B cell (primary cell): ENCODE data around the genes ADISSP and MAVS.

DNA sequence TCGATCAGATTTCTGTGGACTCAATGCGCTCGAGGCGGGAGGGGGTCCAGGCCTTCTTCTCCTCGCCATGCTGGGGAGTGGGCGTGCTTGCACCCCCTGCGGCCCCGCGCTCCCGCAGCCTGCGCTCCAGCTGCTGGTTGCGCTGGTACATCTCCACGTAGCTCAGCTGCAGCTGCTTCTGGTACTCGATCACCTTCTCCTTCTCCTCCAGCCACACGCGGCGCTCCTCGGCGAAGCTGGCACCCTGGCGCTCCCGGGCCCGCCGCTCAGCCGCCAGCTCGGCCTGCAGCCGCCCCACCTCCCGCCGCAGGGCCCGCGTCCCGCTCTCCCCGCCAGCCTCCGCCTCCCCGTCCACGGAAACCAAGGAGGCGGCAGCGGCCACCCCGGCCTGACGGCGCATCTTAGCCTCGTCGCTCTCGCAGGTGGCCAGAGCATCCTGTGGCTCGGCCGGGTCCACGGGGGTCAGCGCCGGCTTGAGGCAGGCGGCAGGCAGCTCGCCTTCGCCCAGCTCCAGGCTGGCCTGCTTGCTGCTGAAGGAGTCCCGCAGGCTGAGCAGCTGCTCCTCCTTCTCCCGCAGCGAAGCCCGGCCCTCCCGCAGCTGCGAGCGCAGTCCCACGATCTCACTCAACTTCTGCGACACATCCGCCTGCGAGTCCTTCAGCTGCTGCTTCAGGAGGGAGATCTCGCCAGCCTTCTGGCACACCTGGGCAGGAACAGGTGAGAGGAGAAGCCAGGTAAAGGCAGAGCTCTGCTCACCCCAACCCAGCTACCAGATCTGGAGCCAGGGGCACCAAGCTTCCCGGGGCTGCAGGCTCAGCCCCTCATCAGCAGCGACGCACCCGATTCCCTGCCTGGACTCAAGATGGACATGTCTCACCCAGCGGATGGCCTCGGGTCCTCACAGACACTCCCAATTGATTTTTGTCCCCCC is 5.0 kb upstream of the FASTKD5 start:
- PRO-cap = no peak
- CAGE, long polyA plus RNA = no peak

DNA sequence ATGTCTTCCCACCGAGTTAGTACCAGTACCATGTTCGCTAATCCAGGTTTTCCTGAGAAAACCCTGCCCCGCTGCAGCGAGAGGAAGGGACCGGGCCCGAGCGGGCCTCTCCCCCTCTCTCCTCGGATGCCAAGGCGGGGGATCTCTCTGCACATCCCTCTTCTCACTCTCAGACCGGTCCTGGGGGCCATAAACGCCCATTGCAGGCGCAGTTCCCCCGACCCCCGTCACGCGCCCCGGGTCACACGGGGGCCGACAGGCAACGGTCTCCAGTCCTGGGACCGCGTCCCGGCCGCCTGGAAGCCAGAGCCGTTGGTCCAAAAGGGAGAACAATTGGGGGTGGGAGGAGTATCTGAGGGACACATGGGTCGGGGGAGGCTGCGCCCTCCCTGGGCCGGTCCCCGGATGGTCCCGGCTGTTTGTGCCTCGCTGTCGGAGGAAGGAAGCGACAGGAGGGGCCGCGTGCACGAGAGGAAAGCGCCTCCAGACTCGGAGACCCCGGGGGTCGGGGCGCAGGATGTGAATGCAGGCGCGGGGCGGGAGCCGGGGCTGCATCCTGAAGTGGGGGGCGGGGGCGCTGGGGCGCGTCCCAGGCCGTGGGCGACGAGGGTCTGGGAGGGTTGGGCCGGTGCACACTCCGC is 1.0 kb downstream of the SLC4A11 start:
- PRO-cap = no peak
- CAGE, long polyA plus RNA = no peak

DNA sequence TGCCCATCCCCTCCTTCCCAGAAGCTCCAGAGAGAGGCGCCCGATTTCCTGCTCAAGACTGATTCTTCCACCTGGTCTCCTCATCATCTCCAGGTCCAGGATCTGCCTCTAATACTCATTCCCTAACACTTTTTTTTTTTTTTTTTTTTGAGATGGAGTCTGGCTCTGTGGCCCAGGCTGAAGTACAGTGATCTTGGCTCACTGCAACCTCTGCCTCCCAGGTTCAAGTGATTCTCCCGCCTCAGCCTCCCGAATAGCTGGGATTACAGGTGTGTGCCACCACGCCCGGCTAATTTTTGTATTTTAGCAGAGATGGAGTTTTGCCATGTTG is 24.4 kb downstream of the DNAAF9 start:
- PRO-cap = no peak
- CAGE, long polyA plus RNA = no peak

DNA sequence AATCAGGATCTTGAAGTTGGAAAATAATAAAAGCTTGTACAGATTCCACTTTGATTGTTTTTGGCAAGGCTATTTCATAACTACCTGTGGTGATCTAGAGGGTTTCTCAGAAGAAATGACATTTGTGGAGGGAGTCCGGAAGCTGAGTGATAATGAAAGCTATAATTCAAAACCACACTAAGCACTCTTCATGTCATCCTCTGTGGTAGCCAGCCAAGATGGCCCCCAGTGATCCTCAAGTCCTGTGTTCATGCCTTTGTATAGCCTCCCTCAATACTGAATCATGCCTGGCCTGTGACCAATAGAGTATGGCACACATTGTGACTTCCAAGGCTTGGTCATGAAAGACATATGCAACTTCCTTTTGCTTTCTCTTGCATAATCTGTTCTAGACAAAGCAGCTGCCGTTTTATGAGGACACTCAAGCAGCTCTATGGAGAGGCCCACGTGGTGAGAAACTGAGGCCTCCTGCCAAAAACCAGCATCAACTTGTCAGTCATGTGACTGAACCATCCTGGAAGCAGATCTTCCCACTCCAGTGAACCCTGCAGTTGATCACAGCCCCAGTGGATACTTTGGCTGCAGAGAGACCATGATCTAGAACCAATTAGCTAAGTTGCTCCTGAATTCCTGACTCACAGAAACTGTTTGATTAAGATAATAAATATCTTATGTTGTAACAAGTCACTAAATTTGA is 12.8 kb upstream of the DNAAF9 start:
- PRO-cap = no peak
- CAGE, long polyA plus RNA = no peak

DNA sequence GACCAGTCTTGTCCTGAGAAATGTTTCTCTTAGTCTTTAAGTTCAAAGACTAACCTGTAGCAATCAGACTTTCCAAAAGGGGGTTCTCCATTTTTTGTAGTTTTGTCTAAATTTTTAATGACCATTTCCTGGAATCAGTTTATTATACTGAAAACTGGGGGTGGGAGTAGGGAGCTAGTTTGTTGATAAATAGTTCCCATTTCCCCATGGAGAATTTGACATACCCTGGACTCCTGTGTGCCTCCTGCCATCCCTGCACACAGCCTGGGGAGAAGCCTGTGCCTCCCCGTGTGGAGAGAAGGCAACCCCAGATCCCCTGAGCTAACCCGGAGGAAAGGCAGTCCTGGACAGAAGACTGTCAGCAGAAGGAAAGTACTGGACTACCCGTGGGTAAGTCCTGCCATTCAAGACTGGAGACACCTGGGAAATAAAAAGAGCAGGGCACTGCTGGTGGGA is 13.5 kb downstream of the GFRA4 start:
- PRO-cap = no peak
- CAGE, long polyA plus RNA = no peak

GRCh38 chr20:3679120-3679407 is 2.7 kb downstream of the ADAM33 start:
- PRO-cap = no peak
- CAGE, long polyA plus RNA = no peak

GRCh38 chr20:3731696-3732073 is 800 bp upstream of the HSPA12B start:
- PRO-cap = no peak
- CAGE, long polyA plus RNA = no peak

DNA sequence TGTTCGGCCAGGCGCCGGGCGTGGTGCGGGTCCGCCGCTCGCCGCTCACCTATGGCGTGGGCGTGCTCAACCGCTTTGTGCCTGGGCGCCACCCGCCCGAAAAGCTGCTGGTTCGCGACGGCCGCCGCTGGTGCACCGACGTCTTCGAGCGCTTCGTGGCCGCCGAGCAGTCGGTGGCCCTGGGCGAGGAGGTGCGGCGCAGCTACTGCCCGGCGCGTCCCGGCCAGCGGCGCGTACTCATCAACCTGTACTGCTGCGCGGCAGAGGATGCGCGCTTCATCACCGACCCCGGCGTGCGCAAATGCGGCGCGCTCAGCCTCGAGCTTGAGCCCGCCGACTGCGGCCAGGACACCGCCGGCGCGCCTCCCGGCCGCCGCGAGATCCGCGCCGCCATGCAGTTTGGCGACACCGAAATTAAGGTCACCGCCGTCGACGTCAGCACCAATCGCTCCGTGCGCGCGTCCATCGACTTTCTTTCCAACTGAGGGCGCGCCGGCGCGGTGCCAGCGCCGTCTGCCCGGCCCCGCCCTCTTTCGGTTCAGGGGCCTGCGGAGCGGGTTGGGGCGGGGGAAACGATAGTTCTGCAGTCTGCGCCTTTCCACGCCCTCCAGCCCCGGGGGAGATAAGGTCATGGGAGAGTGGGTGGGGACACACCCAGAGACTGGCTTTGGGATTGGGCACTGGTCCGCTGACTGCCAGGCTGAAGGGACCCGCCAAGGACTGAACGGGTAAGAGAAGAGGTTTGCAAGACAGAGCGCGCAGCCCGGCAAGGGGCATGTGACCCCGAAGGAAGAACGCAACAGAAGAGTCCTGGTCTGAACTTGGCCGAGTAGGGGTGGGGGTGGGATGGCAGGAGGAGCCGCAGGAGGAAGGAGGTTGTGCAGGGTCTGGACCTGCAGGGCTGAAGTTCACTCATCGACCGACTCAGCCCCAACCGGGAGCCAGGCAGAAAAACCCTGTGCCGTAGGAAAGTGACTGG is 15.6 kb downstream of the ADISSP start:
- PRO-cap = no peak
- CAGE, long polyA plus RNA = no peak

- PRO-cap = no peak
- CAGE, long polyA plus RNA = no peak
Measured at GRCh38 chr20:3765416-3765663, 2.2 kb downstream of the ADISSP start.

GRCh38 chr20:3767479-3768259 is at the start of gene ADISSP:
Gene ADISSP, minus strand, starts transcription at chr20:3767753.
- PRO-cap = bidirectional peak, plus-strand start at chr20:3767943, minus-strand start at chr20:3767775
- CAGE, long polyA plus RNA = no peak

- PRO-cap = bidirectional peak, plus-strand start at chr20:3795886, minus-strand start at chr20:3795720
- CAGE, long polyA plus RNA = no peak
Measured at GRCh38 chr20:3795441-3796011, 584 bp upstream of the CDC25B start.

DNA sequence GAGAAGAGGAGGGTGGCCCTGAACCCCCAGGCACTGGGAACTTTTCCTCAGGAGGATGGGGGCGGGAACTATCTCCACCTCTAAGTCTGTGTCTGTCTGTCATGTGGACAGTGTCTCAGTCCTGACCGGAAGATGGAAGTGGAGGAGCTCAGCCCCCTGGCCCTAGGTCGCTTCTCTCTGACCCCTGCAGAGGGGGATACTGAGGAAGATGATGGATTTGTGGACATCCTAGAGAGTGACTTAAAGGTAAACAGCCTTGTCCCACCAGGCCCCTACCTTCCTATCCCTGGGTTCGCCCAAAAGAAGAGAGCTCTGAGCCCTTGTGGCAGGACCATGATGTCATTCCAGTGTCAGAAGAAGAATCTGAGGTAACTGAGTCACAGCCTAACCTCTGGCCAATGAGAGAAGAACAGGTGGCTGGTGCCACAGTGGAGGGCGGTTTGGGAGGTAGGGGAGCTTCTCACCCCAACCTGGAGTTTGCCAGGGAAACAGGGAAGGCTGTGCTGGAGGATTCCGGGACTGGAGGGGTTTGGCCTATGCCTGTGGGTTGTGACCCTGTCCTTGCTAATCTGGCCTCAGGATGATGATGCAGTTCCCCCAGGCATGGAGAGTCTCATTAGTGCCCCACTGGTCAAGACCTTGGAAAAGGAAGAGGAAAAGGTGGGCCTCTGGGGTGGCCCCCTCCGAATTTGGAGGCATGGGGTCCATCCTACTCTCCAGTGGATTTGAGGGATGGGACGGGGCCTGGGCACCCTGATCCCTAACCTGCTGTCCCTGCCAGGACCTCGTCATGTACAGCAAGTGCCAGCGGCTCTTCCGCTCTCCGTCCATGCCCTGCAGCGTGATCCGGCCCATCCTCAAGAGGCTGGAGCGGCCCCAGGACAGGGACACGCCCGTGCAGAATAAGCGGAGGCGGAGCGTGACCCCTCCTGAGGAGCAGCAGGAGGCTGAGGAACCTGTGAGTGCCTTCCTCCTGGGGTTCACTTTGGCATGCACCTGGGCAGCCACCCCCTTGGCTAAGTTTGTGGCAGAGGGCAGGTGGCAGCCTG is 5.4 kb downstream of the CDC25B start:
- PRO-cap = no peak
- CAGE, long polyA plus RNA = no peak

- PRO-cap = no peak
- CAGE, long polyA plus RNA = no peak
Measured at GRCh38 chr20:3843495-3844019, 3.1 kb upstream of the MAVS start.

DNA sequence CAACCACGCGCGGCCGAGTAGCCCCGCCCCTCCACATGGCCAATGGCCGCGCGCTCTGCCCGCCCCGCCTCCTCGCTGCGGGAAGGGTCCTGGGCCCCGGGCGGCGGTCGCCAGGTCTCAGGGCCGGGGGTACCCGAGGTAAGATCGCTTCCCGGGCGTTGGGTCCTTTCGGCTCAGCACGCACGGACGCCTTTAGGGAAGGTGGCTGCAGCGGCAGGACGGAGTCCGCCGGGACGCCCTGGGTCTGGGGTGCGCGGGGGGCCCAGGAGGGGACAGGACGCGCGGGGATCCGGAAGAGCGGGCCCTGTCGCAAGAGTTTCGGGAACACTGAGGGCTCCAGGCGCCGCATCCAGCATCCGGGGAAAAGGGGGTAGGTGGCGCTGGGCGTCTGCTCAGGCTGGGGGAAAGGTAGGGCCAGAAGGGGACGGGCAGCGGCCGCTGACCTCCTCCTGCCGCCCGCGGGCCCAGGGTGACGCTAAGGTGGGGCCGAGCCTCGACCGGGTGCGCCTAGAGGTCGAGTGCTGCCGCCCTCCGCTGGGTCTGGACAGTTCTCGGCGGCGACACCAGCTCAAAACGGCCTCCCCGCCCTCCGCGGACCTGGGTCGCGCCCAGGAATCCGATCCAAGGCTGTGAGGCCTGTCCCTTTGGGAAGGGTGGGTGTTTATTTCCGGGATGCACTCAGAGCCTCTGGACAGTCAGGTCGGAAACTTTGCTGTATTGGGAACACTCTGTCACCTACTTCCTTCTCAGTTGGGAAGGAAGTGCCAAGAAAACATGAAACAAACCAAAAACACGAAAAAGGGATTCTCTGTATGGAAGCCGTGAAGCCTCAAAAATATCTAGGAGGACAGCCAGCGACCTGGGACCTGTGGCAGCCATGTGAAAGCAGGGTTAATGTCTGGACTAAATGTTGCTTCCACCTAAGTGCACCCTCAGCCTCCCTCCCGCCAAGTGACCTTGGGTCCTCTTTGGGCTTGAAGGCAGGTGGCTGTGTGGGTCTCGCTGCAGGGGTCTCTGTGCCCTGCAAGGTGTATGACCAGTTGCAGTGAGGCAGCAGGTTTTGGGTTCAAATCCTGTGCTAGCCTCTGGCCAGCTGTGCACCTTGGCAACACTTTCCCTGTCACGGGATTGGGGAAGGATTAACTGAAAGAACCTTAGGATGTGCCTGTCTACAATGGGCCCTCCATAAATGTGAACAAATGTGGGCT is at the start of gene MAVS:
Gene MAVS (plus strand): TSS at position 69 of the 1,208 bp plus-strand sequence.
- PRO-cap = bidirectional peak, plus-strand start at position 113 of the sequence, minus-strand start outside the sequence
- CAGE, long polyA plus RNA = no peak

DNA sequence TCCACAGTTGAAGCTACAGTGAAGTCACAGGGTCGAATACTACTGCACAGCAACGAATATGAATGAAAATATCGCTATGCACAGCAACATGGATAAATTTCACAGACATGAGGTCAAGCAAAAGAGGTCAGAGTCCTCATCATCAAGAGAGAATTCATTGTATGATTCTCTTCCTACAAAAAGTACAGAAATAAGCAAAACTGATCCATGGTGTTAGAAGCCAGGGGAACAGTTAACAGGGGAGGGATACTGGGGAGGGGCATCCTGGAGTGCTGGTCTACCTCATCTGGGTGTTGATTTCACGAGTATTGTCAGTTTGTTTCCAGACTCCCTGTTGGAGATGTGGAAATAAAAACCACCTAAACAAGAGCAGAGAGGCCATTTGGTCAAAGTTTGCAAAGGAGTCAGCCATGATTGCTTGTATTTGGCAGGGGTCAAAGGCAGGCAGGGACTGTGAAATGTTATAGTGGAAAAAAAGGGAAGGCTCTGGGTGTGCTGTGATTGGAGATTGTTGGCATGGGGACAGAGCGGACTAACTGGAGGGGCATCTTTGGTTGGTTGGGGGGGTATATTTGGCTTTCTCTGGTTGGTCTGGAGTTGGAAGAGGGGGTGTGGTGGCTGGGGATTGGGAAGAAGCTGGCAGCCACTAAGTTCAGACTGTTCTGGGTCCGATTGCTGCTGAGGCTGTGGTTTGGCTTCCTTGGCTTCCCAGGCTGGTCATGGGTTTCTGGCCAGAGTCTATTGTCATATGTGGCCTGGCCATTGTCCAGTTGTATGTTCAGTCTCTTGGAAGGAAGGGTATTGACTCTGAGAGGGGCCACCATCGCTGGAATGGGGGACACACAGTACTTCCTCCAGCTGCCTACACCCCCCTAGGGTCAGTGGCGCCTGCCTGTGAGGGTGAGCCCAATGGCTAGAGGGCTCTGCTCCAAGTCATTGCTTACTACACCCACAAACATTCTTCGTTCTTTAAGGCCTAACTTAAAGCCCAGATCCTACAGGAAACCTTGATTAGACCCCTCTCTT is 14.8 kb upstream of the PANK2 start:
- PRO-cap = no peak
- CAGE, long polyA plus RNA = no peak

DNA sequence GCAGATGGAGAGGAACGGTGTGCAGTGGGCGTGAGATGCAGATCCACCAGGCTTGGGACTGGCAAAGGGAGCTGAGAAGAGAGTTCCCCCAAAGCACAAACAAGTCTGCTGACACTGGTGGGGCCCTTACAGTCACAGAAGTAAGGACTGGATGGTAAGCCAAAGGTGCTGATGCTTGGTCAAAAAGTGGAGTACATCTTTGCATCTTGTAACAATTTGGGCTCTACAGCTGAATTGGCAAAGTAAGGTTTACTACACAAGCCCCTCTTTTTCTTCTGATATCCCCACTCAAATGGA is 38.5 kb downstream of the PANK2 start:
- PRO-cap = no peak
- CAGE, long polyA plus RNA = no peak

DNA sequence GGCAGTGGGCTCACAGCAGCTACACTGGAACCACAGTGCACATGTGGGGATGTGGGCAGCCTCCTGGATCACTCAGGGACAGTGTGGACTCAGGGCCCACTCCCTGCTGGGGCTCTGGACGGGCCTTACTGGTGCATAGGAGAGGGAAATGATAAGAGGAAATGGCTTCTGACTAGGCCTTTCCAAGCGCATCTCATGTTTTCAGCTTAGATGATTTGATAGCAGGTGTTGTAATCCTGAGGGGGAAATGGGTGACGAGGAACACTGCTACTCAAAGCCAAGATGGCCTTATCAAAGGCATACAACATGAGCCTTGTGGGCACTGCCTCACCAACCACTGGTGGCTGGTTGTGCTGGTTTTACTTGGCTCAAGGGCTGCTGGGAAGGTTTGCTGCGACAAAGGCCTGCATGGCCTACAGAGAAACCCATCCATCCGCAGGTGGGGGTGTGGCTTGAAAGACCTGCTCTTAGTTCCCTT is 44.1 kb downstream of the PANK2 start:
- PRO-cap = no peak
- CAGE, long polyA plus RNA = no peak

DNA sequence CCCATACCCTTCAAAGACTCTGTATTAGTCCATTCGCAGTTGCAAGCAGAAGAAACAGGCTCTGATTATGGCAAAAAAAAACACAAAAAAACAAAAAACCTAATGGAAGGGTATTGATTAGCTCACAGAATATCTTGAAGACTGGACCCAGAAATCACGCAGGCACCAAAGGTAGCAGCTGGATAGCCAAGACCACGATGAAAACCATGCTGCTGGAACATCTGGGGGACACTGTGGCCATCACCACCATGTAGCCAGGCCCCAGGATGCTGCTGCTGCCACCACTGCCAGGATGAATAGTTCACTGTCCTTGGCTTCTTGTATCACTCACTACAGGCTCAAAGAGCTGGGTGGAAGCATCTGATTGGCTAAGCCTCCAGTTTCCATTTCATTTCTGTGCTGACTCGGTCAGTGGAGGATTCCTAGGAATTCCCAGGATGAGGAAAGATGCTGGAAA is 58.0 kb upstream of the SMOX start:
- PRO-cap = no peak
- CAGE, long polyA plus RNA = no peak

- PRO-cap = no peak
- CAGE, long polyA plus RNA = no peak
Measured at GRCh38 chr20:4108607-4109283, 39.9 kb upstream of the SMOX start.

GRCh38 chr20:4112601-4112920 is 36.1 kb upstream of the SMOX start:
- PRO-cap = no peak
- CAGE, long polyA plus RNA = no peak